Left ventricle myocardium (tissue), 1 donor: ENCODE measurements around the gene GLRA1.

DNA sequence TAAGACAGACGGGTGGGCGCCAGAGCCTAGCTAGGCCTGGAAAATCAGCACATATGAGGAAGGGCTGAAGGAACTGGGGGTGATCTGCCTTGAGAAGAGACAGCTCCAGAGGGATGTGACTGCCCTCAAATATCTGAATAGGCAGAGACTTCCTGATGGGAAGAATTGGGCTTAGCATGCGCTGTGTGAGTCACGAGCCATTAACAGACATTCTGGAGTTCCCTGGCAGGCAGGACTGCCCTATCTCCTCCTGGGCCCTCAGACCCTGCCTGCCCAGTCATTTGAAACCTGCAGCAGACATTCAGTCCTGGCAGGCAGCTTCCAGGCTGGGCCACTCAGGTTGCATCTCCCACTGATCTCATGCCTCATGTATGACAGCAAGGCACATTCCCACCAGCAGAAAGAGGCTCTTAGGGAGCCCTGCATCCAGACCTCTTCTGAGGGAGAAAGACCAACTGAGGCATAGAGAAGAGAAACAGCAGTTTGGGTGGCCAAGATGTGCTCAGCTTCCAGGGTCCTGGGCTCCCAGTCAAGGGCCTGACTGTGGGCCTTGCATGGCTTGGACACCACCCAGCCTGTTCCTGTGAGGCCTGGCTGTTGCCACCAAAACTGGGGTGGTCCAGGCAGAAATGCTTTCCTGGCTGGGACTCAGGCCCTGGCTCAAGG lies 13.0 kb downstream of the MYOZ3 start:
- PRO-cap = bidirectional peak, plus-strand start at position 304 of the sequence, minus-strand start at position 267 of the sequence

- PRO-cap = no peak
Observed at GRCh38 chr5:150953252-150953527, 48.4 kb upstream of the ZNF300 start.

DNA sequence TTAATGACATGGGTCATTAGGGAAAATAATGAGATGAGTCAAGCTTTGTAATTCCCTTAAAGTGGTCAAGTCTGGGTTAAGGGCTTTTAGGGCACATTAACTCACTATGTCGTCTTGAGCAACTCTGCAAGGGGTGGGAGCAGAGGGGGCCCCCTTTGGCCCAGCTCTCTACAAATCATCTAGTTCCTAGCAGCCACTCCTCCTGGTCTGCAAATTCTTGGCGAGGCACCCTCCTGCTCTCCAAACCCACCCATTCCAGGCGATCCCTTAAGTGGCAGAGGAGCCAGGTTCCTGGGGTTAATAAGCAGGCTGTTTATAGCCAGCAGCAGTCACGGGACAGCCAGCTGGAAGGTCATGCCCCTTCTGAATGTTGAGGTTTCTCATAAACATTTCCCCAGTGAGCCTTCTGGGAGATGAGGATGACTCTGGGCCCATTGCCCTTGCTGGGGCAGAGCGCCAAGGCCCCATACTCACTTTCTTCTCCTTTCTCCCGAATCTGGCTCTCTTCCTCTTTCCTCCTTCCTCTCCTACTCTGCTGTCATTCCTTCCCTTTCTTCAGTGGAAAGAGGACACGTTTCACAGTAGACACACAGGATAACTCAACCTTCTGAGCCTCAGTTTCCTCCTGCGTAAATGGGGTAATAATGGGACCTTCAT lies 14.3 kb upstream of the GPX3 start:
- PRO-cap = bidirectional peak, plus-strand start at position 541 of the sequence, minus-strand start at position 276 of the sequence

GRCh38 chr5:151026519-151027055 lies 6.2 kb downstream of the GPX3 start:
- PRO-cap = no peak

- PRO-cap = unidirectional peak, minus-strand start at chr5:151030450
Observed at GRCh38 chr5:151030255-151030949, 10.0 kb downstream of the GPX3 start.

- PRO-cap = no peak
Observed at GRCh38 chr5:151052049-151052394, 28.8 kb downstream of the TNIP1 start.

GRCh38 chr5:151100794-151101613 lies 20.2 kb upstream of the TNIP1 start:
- PRO-cap = no peak

GRCh38 chr5:151106830-151107638 lies 26.2 kb upstream of the TNIP1 start:
- PRO-cap = no peak

DNA sequence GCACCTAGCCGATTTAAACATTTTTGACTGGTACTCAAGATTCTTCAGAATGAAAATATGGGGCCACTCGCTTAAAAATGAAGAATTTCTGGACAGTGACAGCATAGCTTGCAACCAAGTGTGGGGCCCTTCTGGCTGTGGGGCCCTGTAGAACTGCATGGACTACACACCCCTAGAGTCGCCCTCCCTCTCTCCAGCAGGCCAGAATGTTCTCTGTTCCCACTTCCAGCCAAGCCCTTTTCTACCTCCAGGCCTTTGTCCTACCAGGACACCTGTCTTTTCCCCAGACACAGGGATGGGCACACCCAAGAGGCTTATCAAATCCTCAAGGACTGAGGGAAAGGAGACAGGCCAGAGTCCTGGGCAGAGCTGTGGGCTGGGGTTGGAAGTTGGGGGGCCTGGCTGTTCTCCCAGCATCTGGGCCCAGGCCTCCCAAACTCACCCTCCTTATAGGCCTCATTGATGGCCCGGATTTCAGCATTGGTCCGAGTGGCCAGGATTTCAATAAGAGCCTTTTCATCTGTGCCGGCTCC lies 38.1 kb upstream of the TNIP1 start:
- PRO-cap = no peak

GRCh38 chr5:151141484-151141982 lies 16.0 kb downstream of the ANXA6 start:
- PRO-cap = unidirectional peak, minus-strand start at chr5:151141637

GRCh38 chr5:151240924-151241252 lies 12.1 kb upstream of the GM2A start:
- PRO-cap = no peak

- PRO-cap = no peak
Observed at GRCh38 chr5:151255721-151256266, 2.8 kb downstream of the GM2A start.

DNA sequence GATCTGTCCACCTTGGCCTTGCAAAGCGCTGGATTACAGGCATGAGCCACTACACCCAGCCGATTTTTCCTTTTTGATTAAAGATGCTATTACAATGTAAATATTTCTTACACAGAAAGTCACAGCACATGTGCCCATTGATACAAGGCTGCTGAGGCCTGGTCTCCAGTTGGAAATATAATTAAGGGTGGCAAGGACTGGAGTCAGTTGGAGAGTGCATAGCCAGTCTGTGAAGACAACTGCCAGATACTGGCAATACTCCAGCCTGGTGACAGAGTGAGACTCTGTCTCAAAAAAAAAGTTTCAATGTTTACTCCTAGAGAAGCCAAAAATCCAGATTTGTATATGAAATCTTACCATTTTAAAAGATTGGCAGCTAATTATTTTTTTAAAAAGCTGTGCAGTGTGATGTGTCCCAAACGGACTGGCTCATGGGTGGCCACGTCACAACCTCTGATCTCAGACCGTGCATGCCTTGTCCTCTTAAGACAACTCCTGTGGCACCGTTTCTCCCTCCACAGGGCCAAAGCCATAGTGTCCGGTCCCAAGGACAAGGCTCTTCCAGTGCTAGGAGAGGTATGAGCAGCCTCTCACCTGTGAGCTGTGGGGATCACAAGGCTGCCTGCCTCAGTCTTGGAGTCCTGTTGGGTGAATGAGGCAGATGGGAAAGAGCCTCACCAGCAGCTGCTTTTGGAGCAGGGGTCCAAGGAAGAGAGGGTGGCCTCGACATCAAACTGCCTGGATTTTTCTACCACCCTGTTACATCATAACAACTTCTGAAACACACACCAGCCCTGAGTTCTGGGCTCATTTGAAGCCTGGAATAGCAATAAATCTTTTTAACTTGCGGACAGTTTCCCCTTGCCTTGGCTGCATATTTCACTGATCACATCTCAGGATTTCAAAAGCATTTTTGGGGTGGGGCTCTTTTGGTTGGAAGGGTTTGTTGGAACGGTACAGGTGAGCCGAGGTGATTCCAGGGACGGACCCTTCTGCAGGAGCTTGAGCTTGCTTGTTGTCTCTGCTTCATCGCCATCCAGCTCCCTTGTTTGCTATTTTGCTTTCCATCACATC lies 15.7 kb downstream of the GM2A start:
- PRO-cap = no peak

DNA sequence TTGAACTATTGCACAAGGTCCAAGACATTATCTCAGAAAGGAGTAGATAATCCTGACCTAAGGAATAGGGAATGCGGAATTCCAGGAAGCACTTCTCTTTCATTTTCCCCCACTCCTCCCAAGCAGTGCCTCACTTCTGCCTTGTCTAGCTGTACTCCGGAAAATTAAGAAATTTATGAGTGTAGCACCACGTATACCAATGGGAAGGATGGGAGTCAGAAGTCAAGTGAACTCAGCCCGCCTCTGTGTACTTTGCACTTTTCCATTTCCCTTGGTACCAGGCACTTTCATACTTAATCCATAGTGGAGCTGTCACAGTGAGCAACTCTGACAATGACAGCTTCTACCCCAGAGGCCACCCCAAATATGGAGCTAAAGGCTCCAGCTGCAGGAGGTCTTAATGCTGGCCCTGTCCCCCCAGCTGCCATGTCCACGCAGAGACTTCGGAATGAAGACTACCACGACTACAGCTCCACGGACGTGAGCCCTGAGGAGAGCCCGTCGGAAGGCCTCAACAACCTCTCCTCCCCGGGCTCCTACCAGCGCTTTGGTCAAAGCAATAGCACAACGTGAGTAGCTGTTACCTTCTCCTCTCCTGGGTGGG lies 11.1 kb downstream of the SLC36A1 start:
- PRO-cap = no peak

- PRO-cap = no peak
Observed at GRCh38 chr5:151773574-151773894, 1.8 kb downstream of the G3BP1 start.

DNA sequence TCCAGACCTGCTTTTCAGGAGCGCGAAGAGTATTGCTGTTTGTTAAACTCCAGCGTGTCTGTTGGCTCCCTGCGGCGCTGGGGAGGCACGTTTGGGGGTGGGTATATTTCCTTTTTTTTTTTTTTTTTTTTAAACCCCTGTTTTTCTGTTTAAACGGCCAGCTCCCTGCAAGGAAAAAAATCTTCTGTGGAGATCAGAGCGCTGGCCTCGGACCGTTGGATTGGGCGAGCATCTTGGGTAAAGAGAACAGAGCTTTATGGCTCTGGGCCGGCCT lies at the start of gene GLRA1:
GLRA1 (minus strand) TSS at position 79 of the 274 bp plus-strand sequence.
- PRO-cap = no peak

GRCh38 chr5:154398145-154398364 lies 47.7 kb upstream of the SAP30L start:
- PRO-cap = no peak

- PRO-cap = unidirectional peak, minus-strand start at chr5:154446923
Observed at GRCh38 chr5:154446239-154447264, 755 bp downstream of the SAP30L start.

GRCh38 chr5:154451288-154451821 lies 5.6 kb downstream of the SAP30L start:
- PRO-cap = no peak

DNA sequence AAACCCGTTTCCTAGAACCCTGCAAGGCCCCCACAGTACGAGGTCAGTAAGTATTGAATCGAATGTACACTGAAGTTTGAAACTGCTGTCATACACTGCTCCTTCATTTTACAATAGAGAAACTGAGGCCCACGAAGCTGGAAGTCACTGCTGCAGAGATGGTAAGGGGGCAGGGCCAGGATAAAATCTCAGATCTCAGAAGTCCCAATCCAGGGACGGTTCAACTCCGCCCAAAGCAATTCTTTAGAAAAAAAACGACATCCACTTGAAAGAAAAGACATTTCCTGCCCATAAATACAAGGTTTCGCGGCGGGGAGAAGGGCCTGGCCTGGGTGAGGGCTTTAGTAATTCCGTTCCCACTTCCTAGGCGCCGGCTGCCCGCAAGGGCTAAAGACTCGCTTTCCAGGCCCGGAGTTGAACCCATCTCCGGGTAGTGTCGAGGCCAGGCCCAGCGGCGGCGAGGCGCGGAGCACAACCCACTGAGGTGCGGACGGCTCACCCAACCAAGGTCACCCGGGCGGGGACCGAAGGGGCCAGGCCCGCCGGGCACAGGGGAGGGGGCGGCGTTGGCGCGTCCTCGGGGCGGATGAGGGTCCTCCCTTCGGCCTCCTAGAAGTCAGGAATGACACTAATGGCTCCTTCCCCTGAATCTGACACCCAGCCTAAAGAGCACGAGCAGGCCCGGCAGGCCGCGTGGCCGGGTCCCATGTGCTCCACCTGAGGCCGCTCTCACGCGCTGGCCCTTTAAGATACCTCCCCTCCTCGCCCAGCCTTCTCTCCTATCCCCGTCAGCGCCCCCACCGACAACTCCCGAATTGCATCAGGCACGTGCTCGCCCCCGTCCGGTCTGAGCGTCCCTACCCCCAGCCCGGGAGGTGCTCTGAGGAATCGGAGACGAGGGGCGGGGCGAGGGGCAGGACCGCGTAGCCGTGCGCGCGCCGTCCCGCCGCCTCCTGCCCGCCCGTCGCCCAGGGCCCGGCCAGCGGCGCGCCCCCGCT lies 603 bp upstream of the LARP1 start:
- PRO-cap = unidirectional peak, plus-strand start at position 291 of the sequence; unidirectional peak, minus-strand start at position 664 of the sequence; bidirectional peak, plus-strand start outside the sequence, minus-strand start at position 746 of the sequence